ENCODE results near the genes MMP28 and TBC1D3I.

GRCh38 chr17:34580586-34581442, 1.4 kb downstream of the TMEM132E start:
- RRBS, result 2% methylated on average over 37 of the region's 78 CpGs
CAGE:
- cytosol, long polyA plus RNA, result no peak
- long polyA plus RNA, result no peak
- nucleus, long polyA plus RNA, result no peak

GRCh38 chr17:34581443-34582262, 2.3 kb downstream of the TMEM132E start:
- RRBS, result 3% methylated on average over 39 of the region's 82 CpGs
CAGE:
- cytosol, long polyA plus RNA, result no peak
- long polyA plus RNA, result no peak
- nucleus, long polyA plus RNA, result no peak

DNA sequence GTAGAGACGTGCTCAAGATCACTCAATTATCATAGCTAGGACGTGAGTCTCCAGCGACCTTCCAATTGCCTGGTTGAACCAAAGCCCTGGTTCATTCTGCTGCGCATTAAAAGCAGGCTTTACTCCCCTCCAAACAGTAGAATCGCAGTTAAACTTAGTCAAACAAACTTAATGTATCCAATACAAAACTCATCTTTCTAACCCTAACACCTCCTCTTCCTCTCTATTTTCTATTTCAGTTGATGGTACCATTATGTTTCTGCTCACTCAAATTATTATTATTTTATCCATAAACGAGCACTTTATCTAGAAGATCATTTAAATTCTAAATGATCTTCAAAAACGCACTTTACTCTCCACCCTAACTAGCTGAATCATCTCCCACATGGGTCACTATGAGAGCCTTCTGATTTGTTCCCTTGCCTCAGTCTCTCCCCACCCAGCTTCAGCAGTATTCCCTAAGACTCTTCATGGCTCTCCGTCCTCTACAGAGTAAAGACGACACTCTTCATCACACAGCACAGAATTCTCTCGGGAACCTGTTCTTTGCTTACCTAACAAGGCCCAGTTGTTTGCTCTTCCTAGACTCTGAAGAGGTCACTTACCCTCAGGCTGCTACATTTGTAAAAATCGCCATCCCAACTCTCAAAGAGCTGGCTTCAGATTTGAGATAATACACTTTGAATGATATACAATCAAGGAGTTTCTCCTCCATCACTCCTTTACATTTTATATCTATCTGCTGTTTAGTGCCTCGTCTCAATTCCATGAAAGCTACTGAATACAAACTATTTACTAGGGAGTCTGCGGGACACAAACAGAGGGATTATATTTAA, 729 bp upstream of the LIG3 start:
- RRBS, result no CpG with 5 or more reads among the region's 13 CpGs
CAGE:
- cytosol, long polyA plus RNA, result no peak
- long polyA plus RNA, result no peak
- nucleus, long polyA plus RNA, result no peak

DNA sequence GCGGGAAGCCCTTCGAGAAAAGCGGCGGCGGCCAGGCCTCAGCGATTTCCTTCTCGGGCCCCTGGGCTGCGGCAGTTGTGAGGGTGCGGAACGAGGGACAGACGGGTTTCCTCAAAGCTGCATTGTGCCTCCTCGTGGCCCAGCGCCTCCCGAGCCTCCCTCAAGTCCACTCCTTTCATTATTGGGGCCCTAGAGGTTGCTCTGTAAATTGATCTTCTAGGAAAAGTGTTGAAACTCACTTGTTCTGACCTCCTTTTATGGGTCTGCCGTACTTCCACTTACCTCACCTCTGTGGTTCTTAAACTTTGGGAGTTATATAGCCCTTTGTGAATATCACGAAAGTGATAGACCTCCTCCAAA, 744 bp downstream of the LIG3 start:
- RRBS, result no CpG with 5 or more reads among the region's 16 CpGs
CAGE:
- cytosol, long polyA plus RNA, result no peak
- long polyA plus RNA, result no peak
- nucleus, long polyA plus RNA, result no peak

DNA sequence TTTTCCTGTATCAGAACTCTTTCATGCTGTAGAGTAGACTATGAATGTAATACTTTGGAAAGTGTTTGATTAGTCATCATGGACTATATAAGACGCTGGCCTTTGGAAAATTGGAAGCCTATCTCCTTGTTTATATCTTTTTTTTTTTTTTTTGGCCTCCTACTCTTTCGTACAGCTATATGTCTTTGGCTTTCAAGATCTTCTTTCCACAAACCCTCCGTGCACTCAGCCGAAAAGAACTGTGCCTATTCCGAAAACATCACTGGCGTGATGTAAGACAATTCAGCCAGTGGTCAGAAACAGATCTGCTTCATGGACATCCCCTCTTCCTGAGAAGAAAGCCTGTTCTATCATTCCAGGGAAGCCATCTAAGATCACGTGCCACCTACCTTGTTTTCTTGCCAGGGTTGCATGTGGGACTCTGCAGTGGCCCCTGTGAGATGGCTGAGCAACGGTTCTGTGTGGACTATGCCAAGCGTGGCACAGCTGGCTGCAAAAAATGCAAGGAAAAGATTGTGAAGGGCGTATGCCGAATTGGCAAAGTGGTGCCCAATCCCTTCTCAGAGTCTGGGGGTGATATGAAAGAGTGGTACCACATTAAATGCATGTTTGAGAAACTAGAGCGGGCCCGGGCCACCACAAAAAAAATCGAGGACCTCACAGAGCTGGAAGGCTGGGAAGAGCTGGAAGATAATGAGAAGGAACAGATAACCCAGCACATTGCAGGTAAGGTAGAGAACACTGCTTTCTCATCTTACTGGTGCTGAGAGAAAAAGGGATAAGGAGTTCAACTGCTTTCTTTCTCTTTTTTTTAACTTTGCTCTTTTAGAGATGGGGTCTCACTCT, 2.7 kb downstream of the LIG3 start:
- RRBS, result no CpG with 5 or more reads among the region's 14 CpGs
CAGE:
- cytosol, long polyA plus RNA, result no peak
- long polyA plus RNA, result no peak
- nucleus, long polyA plus RNA, result start-site peak on the plus strand centred at position 529 of the sequence, 48 bp wide, 16 and 18 reads in 2 replicates

GRCh38 chr17:35017246-35017950, 37.1 kb downstream of the LIG3 start:
- RRBS, result no CpG with 5 or more reads among the region's 9 CpGs
CAGE:
- cytosol, long polyA plus RNA, result no peak
- long polyA plus RNA, result no peak
- nucleus, long polyA plus RNA, result no peak

GRCh38 chr17:35051074-35051662, 12.3 kb downstream of the RFFL start:
- RRBS, result no CpG with 5 or more reads among the region's 3 CpGs
CAGE:
- cytosol, long polyA plus RNA, result no peak
- long polyA plus RNA, result no peak
- nucleus, long polyA plus RNA, result no peak

- RRBS, result no CpG with 5 or more reads among the region's 9 CpGs
CAGE:
- cytosol, long polyA plus RNA, result no peak
- long polyA plus RNA, result no peak
- nucleus, long polyA plus RNA, result no peak
These were observed 23.5 kb upstream of the RFFL start for GRCh38 chr17:35086907-35087518.

- RRBS, result no CpG with 5 or more reads among the region's 4 CpGs
CAGE:
- cytosol, long polyA plus RNA, result no peak
- long polyA plus RNA, result no peak
- nucleus, long polyA plus RNA, result no peak
These were observed 20.0 kb upstream of the SLC35G3 start for GRCh38 chr17:35214173-35214709.

- RRBS, result no CpG with 5 or more reads among the region's 6 CpGs
CAGE:
- cytosol, long polyA plus RNA, result no peak
- long polyA plus RNA, result no peak
- nucleus, long polyA plus RNA, result no peak
These were observed 10.4 kb downstream of the AP2B1 start for GRCh38 chr17:35597503-35597980.

- RRBS, result no CpG with 5 or more reads among the region's 99 CpGs
CAGE:
- cytosol, long polyA plus RNA, result no peak
- long polyA plus RNA, result no peak
- nucleus, long polyA plus RNA, result no peak
These were observed at the start of gene MMP28 for GRCh38 chr17:35794912-35796078. Gene MMP28, minus strand, starts transcription at chr17:35795641.

GRCh38 chr17:35846963-35847302, 21.8 kb downstream of the HEATR9 start:
- RRBS, result no CpG with 5 or more reads among the region's 2 CpGs
CAGE:
- cytosol, long polyA plus RNA, result no peak
- long polyA plus RNA, result no peak
- nucleus, long polyA plus RNA, result no peak

DNA sequence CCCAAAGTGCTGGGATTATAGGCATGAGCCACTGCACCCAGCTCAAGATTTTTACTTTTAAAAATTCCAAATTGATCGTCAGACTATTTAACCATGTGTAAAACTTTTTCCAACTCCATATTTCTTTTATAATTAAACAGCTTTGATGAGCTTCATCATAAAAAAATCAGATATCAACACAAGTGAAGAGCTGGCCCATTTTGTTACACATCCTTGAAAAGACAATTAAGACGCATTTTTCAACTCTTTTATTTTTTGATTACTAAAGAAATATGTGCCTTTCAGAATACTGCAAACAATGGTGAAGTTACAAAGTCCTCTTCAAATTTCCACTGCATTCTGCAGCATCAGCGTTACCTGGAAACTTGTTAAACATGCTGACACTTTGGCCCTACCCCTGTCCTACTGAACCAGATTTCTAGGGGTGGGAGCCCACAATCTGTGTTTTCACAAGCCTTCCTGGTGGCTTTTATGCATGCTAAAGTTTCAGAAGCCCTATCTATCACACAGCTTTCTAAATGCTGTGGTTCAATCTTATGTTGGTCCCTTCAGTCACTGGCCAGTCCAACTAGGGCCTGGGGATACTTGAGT, 4.5 kb upstream of the CCL14 start:
- RRBS, result no CpG with 5 or more reads among the region's 3 CpGs
CAGE:
- cytosol, long polyA plus RNA, result no peak
- long polyA plus RNA, result no peak
- nucleus, long polyA plus RNA, result no peak

DNA sequence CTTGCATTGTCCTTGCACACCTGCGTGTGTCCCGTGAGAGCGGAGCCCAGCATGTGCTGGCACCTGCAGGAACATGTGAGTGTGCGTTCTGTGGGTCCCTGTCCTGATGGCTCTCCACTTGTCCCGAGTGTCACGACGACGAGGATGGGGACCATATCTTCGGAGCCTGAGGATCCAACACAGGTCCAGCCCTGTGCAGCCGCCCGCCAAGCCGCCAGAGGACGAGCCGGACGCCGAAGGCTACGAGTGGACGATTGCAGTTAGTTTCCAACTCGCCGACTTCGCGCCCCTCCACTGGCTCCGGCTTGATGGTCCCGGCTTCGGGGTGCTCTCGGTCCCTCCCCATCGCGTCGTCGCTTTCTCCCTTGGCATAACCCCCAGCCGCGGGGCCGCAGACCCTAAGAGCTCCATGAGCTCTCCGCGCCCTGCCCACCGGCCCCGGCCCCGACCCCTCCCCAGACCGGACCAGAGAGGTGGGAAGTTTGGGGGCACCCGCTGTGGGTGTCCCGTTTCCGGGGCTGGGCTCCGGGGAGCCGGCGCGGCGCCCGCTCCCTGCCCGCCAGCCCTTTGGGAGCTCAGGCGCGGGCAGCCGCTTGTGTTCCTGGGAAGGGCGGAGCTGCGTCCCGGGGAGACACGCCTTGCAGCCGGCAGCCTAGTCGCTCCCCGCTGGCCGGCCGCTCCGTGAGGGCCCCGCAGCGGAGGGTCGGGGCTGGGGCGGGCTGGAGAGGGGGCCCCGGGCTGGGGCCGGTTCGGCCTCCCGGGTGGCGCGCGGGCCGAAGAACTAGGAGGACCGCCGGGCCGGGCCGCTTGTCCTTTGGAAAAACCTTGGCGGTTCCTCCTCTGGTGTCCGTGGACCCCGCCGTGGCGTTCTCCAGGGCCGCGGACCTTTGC, 6.3 kb upstream of the TBC1D3B start:
- RRBS, result no CpG with 5 or more reads among the region's 85 CpGs
CAGE:
- cytosol, long polyA plus RNA, result no peak
- long polyA plus RNA, result no peak
- nucleus, long polyA plus RNA, result no peak

GRCh38 chr17:36188762-36189289, 7.7 kb downstream of the CCL3L3 start:
- RRBS, result no CpG with 5 or more reads among the region's 11 CpGs
CAGE:
- cytosol, long polyA plus RNA, result no peak
- long polyA plus RNA, result no peak
- nucleus, long polyA plus RNA, result no peak

DNA sequence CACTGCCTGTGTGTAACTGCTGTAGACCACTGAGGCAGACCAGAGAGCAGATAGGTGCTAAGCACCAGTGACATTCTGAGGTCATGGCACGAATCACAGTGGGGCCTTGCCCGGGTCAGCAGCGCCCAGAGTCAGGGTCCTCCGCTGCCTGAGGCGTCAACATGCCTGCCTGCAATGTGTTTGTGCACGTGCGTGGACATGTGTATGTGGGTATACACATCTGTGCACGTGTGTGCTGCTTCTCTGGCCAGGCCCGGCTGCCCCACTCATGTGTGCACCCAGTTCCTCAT, at the start of gene TBC1D3I:
Gene TBC1D3I (minus strand): TSS at position 76 of the 290 bp plus-strand sequence.
- RRBS, result no CpG with 5 or more reads among the region's 9 CpGs
CAGE:
- cytosol, long polyA plus RNA, result no peak
- long polyA plus RNA, result no peak
- nucleus, long polyA plus RNA, result no peak

DNA sequence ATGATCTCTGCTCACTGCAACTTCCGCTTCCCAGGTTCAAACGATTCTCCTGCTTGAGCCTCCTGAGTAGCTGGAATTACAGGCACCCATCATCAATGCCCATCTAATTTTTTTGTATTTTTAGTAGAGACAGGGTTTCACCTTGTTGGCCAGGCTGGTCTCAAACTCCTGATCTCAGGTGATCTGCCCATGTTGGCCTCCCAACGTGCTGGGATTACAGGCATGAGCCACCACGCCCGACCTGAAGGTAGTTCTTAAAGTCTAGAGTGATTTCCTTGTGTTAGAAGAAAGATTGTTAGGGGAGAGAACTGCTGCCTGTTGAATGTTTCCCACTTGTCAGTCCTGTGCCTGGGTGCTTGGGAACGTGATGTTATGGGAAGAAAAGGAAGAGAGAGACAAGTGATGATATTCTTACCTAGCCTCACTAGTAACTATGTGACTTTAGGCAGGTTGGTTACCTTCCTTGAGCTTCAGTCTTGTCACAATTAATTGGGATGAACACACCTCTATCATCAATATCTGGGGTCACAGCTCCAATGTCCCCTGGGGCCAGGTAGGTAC, 3.9 kb downstream of the DHRS11 start:
- RRBS, result no CpG with 5 or more reads among the region's 6 CpGs
CAGE:
- cytosol, long polyA plus RNA, result no peak
- long polyA plus RNA, result no peak
- nucleus, long polyA plus RNA, result no peak

DNA sequence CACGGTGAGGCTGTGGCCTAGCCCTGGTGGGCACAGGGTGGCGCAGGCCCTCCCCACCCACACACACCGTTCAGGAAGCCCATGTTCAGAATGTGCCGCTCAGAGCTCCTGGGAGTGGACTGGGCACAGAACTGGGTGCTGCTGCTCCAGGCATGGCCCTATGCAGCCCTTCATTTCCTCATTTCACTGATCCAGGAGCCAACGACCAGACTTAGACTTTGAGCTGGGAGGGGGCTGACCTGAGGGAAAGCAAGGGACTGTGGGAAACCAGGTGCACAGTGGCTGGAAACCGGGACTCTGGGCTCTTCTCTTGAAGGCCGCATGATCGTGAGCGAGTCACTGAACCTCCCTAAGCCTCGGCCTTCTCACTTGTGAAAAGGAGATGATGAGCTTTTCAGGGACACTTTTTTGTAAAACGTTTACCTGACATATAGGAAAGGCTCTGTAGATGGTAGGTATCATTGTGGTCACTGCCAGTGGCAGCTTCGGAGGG, 2.3 kb upstream of the MRM1 start:
- RRBS, result no CpG with 5 or more reads among the region's 12 CpGs
CAGE:
- cytosol, long polyA plus RNA, result no peak
- long polyA plus RNA, result no peak
- nucleus, long polyA plus RNA, result no peak

GRCh38 chr17:36641641-36642600, 40.5 kb downstream of the MRM1 start:
- RRBS, result no CpG with 5 or more reads among the region's 81 CpGs
CAGE:
- cytosol, long polyA plus RNA, result no peak
- long polyA plus RNA, result no peak
- nucleus, long polyA plus RNA, result no peak

GRCh38 chr17:36642601-36642862, 41.1 kb downstream of the MRM1 start:
- RRBS, result no CpG with 5 or more reads among the region's 8 CpGs
CAGE:
- cytosol, long polyA plus RNA, result no peak
- long polyA plus RNA, result no peak
- nucleus, long polyA plus RNA, result no peak

All from IMR-90 (cell line).